Measurements from ENCODE around the genes NUP98, TRIM68, OR52R1, OR52J3, HPX, TRIM3, SYT9 and OLFML1.

GRCh38 chr11:3796686-3797687 is at the start of gene NUP98:
NUP98 (minus strand) TSS chr11:3797554.
- PRO-cap: unidirectional peak, minus-strand start at chr11:3797552; bidirectional peak, plus-strand start at chr11:3797720, minus-strand start at chr11:3797552

- PRO-cap: no peak
Measured at GRCh38 chr11:3939814-3940715, 84.6 kb downstream of the STIM1 start.

DNA sequence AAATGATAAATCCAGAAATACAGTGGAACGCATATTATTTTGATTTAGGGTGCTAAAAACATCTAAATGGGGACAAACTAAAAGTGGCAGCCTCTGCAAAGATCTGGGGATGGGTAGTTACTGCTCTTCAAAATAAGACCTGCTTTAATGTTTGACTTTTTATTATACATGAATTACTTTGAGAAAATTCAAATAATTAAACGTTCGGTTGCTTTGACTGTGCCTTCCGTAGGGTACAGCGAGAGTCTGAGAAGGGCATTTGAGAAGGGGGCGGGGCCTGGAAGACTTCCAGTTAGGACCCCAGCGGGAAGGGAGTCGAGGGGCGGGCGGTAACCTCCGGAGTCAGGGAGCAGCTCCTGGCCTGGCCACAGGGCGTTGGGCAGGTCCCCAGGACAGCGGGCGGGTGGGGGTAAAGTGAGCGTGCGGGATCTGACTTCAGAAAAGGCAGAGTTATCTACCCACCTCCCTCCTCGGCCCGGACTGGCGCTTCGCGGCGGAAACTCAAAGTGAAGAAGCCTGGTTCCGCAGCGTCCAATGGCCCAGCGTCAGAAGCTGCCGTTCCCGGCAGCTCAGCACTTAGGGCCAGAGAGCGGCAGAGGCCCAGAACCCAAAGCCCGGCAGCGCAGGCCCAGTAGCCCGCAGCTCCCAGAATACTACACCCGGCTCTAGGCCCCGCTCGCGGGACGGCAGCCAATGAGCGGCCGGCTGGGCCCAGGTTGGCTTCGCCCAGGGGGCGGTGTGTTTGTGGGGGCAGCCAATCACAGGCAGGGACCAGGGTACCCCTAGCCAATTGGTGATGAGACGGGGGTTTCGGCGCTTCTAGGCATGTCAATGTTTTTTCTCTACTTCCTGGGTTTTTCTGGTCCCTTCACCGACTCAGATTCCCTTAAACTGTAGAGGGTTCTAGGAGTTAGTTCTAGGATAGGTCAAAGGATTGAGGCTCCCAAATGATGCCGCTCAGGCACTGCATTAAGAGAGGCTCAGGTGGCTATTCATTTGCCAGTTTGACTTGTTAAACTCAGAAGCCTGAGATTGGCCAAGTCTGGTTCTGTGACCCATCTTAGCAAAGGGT is at the start of gene TRIM68:
TRIM68 (minus strand) TSS at position 667 of the 1,072 bp plus-strand sequence.
- PRO-cap: unidirectional peak, minus-strand start at position 649 of the sequence

GRCh38 chr11:4804197-4804813 is at the start of gene OR52R1:
OR52R1 (minus strand) TSS chr11:4804380.
- PRO-cap: no peak

- PRO-cap: no peak
Measured at GRCh38 chr11:5046122-5046668, at the start of gene OR52J3. OR52J3 (plus strand) TSS chr11:5046526.

GRCh38 chr11:5129222-5129826 is 8.8 kb downstream of the OR52A5 start:
- PRO-cap: no peak

DNA sequence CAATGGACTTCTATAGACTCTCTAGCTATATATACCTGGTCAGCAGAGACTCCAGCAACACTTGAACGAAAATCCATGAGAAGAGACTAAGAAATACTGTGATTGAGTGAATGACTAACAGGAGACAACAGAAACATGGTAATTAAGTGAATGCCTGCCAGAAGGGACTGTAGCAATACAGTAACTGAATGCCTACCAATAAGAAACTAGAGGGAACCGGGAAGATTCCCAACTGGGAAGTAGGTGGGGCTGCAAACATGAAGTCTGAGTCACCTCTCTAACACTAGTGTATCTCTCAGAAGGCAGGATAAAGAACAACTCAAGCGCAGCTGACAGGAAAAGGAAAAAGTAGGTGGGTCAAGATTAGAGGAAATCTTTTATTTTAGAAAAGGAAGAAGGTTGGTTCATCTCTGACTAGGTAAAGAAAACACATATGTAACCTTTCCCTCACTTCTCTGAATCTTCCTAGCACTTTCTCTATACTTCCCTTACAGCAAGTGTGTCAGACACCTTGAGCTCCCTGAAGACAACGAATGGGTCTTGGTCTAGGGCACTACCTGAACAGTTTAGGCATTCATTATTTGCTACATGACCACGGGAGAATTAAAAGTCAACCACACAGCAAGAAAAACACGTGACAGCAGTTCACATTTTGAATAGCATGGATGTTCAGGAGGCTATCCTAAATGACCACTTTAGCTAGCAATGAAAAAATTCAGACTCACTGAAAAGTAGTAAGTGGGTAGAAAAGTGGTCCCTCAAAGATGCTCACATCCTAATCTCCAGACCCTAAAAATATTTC is 14.1 kb downstream of the C11orf42 start:
- PRO-cap: no peak

- PRO-cap: bidirectional peak, plus-strand start at chr11:6319962, minus-strand start at chr11:6319775
Measured at GRCh38 chr11:6319861-6320103, 519 bp downstream of the CAVIN3 start.

- PRO-cap: no peak
Measured at GRCh38 chr11:6326989-6327575, 6.8 kb upstream of the CAVIN3 start.

DNA sequence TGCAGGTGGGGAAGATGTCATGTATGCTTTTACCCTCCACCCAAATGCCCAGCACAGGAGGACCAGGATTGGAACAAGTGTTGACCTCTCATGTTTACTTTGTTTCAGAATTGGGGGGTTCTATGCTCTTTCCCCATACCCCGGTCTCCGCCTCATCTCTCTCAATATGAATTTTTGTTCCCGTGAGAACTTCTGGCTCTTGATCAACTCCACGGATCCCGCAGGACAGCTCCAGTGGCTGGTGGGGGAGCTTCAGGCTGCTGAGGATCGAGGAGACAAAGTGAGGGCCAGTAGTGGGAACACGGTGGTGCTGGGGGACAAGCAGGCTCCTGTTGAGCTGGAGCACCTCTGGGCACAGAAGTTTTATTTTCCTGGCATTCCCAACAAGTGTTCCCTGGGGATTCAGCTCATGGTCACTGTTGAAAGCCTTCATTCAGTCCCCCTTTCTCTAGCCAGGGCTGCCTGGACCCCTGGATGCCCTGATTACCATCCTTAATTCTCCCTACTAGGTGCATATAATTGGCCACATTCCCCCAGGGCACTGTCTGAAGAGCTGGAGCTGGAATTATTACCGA is 2.9 kb downstream of the SMPD1 start:
- PRO-cap: no peak

DNA sequence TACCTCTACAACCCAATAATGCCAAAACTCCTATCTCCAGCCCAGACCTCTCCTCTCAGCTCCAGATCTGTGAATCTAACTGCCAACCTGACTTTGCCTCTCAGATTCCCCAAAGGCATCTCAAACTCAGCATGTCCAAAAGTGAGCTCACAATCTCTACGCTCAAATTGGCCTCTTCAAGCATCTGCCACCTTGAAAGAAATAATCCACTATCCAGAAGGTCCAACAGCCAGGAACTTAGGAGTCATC is 8.9 kb downstream of the SMPD1 start:
- PRO-cap: no peak

DNA sequence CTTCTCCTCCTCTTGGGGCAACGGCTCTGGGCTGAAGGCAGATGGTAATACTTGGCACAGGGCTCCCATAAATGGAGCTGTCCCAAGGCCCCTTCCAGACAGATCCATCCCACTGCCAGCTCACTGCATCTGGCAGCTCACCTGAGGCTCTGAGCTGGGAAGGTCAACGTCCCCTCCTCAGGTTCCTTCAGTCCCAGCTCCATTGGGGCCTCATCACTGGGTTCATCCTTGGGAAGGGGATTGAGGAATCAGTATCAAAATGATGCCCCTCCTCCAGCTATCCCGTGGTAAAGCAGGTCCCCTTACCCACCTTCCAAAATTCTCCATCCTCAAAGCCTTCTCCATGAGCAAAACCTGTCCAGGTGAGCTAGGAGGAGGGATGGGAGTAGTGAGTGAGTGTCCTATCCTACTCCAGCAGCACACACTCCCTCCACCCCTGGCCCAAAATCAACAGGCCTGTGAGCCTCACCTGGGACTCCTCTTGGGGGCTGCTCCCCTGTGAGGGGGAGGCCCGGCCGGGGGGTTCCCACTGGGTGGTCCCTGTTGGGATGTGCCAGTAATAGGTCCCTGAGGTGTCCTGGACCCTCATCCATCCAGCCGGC is 13.0 kb downstream of the SMPD1 start:
- PRO-cap: no peak

- PRO-cap: no peak
Measured at GRCh38 chr11:6435530-6436205, 5.1 kb downstream of the HPX start.

DNA sequence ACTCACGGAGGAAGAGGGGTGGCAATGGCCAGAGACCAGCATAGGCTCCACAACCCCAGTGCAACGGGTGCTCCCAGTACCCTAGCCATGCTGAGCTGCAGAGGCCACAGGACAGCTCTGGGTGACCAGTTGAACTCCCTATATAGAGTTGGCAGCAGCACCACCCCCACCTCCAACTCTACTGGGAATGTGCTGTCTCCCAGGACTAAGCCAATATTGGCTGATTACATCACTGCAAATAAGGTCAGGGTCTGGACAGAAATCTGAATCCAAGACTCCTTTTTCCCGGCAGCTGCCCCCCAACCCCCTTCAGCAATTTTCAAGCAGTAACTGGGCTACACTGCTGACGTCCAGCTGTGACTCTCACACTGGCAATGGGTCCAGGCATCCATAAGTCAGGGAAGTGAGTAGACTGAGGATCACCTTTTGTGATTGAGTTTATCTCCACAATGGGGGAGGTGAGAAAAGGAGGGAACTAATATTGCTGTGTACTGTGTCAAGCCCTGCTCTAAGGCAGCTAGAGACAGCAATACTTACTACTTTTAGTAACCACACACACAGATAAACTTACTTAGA is at the start of gene HPX:
HPX (minus strand) TSS at position 113 of the 576 bp plus-strand sequence.
- PRO-cap: no peak

DNA sequence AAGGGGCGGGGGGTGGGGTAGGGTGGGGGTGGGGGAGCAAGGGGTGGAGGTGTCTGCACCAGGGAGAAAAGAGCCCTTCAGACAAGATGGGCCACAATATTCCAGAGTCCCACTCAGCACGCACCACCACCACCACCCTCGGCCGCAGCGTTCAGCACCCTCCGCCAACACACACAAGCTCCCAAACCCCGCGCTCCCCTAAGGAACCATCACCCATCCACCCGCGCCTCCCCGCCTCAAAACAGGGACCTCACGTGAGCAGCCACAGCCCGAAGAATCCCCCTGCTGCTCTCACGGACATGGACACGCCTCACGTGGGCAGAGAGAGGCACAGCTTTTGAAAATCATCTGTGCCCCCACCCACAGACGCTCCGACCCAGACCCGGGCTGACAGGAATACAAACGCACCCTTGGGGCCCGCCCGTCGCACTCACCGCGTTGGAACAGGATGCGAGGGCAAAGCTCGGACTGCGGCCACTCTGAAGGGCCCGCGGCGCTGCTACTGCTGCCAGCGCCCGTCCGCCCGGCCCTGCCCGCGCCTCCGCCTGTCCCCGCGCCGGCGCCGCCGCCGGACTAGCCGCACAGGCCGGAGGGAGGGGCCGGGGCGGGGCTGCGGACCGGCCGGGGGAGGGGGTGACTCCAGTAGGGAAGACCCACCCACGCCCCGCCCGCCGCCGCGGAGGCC is at the start of gene TRIM3:
TRIM3 (minus strand) TSS at position 585 of the 685 bp plus-strand sequence.
- PRO-cap: bidirectional peak, plus-strand start outside the sequence, minus-strand start at position 547 of the sequence

DNA sequence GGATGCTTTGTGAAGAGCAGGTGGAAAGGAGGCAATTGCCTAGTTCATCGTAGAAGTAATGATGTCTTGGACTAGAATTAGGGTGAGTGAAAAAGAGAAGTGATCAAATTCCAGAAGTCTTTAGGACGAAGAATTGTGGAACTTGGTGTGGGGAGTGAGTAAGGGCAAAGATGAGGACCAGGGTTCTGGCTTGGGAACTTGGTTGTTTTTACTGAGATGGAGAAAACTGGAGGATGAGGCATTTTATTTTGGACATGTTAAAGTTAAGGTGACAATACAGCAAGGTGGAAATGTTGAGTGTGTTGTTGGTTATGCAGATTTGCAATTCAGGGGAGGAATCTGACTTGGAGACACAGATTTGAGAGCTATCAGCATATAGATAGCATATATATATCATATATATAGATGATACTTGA is 1.3 kb downstream of the ILK start:
- PRO-cap: no peak

GRCh38 chr11:6633632-6634127 is 14.5 kb upstream of the TPP1 start:
- PRO-cap: no peak

DNA sequence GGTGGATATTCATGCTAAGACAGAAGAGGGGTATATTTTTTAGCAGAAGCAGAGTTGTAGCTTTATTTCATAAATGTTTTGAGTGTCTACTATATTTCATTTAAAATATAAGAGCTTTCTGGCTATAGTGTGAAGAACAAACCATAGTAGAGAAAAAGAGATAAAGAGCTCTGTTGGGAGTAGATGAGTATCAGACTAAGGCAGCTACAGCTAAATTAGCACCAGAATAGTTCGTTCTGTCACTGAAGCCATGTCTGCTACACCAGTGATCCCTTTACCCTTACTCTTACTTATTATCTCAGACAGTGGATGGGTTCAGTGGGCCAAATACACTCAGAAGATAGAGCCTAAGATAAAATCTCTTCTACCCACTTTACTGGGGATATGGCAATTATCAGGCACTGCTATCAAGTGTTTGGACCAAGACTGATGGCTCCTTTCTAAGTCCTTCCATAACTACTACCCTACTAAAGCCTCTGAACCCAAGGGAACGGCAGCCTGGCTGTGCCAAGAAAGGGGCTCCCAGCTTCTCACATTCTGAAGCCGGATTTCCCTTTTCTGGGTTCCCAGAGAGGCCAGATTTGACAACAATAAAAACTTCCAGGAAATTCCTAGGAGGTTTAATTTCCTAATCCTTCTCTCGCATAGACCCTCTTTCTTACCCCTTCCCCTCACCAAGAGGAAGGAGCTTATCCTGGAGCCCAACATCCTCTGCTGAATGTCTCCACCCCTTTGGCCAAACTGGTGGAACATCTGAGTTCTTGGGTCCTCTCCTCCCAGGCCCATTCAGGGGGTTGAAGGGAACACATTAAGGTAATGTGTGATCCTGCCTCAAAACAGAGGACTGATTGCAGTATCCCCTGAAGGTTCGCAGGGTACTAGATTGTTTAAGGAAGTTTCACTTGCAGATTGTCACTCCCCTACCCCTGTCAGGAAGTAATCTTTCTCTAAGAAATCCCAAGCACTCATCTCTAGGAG is 2.1 kb downstream of the MRPL17 start:
- PRO-cap: no peak

GRCh38 chr11:7251744-7252312 is at the start of gene SYT9:
SYT9 (plus strand) TSS chr11:7251904.
- PRO-cap: no peak

DNA sequence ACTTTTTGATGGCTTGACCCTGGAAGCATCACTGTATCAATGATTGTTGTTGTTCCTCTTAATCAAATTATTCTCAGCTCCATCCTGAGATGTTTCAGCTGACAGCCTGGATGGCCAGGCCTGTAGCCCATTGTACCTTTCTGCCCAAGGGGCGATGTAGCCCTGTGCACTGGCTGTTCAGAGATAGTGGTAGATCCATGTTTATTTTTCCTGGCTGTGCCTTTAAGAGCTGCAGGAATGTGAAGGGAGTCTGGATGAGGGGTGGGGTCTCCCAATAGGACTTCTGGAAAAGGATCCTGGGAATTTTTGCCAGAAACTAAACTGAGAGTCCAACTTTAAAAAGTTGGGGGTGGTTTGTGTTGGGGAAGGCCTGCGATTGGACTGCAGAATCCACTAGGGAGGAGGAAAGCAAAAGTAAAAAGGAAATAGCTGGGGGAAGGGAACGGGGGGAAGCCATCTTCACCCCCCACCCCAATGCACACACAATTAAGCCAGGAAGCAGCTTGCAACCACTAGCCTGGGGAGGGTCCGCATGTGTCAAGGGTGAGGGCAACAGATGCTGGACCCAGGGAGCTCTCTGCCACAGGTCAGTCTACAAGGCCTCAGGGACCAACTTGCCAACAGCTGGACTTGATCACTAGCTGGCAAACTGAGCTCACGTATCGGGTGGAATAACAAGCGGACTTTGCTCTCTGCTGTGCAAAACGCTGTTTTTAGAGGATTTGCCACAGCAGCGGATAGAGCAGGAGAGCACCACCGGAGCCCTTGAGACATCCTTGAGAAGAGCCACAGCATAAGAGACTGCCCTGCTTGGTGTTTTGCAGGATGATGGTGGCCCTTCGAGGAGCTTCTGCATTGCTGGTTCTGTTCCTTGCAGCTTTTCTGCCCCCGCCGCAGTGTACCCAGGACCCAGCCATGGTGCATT is at the start of gene OLFML1:
OLFML1 (plus strand) TSS at position 456 of the 925 bp plus-strand sequence.
- PRO-cap: no peak

Data from ascending aorta (tissue), 1 donor.